Airway epithelial cell (primary cell): ENCODE data around the gene PAIP1.

- RAMPAGE, long total RNA = no peak
Measured at GRCh38 chr5:43556530-43557122, at the start of gene PAIP1. Gene PAIP1, minus strand, starts transcription at chr5:43557077.

- RAMPAGE, long total RNA = no peak
Measured at GRCh38 chr5:43619454-43620298, 16.7 kb downstream of the NNT start.

DNA sequence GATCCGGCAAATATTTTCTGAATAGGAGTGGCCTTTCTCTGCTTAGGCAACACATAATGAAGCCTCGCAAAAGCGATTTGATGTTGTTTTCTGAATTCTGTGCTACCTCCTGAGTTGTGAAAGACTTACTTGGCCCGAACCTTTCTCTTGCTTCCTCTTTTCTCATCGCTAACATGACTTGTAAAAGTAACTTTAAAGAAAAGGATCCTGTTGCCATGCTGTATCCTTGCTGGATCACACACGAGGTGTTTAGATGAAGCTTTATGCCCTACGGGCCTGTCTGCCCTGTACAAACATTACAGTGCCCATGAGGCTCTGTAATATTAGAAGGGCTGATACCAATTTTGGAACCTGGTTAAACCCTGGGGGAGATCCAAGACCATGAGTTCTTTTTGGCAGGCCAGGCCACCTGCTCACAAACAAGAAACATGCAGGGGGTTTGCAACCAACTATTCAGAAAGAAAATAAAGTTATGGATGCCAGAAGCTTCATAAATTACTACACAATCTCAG is 149.9 kb upstream of the FGF10 start:
- RAMPAGE, long total RNA = no peak

- RAMPAGE, long total RNA = no peak
Measured at GRCh38 chr5:44813002-44813349, 4.2 kb downstream of the MRPS30 start.

GRCh38 chr5:45447423-45447793 is 248.8 kb downstream of the HCN1 start:
- RAMPAGE, long total RNA = no peak

- RAMPAGE, long total RNA = no peak
Measured at GRCh38 chr5:50445132-50445757, 4.2 kb upstream of the EMB start.

DNA sequence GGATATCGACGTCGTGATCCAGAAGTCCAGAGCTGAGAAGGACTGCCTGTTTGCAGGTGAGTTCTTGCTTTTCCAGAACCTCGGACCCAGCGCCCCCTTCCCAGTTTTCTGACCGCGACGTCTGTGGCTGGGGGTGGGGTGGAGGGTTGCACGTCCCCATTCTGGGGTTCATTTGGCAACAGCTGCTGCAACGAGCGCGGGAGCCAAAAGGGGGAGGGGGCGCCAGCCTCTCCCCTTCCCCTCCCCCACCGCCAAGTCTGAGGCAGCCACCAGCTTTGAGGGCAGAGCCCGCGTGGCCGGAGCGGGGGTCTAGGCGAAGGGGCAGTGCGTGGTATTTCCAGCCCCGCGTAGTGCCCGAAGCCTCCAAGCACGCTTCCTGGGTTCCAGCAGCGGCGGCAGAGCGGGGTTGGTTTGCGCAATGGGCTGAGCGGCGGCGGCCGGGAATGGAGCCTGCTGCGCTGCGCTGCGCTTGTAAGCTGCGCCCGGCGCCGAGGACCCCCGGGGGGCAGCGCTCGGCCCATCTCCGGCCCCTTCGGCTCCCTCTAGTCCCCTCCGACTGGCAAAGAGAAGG is 779 bp downstream of the PARP8 start:
- RAMPAGE, long total RNA = no peak

DNA sequence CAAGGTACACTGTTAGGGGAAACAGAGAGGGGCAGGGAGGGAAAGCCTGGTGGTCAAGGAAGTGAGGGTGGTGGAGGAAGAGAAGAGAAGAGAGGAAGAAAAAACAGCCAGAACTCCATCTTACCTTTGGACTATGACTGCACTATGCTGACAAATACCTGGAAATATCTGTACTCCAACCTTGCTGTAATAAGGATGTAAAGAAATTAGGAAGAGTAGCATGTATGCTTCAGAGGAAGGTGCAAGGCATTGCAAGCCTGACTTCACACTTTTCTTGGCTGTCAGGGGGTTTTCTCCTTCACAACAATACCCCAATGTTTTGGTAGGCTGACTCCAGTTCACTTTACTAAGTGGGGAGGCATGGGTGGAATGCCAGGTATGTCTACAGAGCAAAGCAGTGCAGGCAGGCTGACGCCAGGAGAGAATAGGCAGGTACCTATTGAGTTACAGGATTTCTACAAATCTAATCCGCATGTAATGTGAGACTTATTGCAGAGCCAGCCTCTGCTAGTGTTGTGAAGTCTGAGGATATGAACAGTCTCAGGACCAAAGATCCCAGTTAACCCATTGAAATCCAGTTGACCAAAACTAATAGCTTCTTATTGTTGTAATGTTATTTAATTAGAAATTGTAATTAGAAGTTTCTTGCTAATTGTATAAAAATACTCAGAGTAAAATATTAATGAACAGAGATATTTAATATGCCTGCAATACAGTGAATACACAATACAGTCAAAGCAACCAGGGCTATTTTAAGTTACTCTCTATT is 156.9 kb upstream of the ISL1 start:
- RAMPAGE, long total RNA = no peak

- RAMPAGE, long total RNA = no peak
Measured at GRCh38 chr5:52743978-52744386, 43.7 kb upstream of the ITGA1 start.

DNA sequence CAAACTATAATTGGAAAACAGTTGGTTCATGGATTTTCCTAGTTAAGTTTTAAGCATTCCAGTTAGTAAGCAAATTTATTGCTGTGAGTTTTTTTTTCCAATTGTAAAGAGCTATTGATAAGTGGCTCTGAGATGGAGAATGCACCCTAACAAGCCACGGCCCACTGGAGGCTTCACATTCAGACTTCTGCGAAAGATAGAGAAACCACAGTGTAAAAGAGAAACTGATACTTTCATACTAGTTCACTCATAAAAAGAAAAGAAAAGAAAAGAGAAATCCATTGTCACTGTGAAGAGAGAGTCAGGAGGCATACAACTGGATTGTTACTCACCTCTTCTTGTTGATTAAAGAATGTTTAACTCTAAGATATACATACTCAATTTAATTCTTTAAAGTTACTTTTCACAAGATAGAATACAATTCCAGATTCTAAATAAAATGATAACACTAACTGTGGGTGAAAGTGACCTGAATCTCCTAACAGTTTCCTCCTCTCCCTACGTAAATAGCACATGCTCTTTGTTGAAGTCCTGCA is 16.0 kb upstream of the ITGA1 start:
- RAMPAGE, long total RNA = no peak

DNA sequence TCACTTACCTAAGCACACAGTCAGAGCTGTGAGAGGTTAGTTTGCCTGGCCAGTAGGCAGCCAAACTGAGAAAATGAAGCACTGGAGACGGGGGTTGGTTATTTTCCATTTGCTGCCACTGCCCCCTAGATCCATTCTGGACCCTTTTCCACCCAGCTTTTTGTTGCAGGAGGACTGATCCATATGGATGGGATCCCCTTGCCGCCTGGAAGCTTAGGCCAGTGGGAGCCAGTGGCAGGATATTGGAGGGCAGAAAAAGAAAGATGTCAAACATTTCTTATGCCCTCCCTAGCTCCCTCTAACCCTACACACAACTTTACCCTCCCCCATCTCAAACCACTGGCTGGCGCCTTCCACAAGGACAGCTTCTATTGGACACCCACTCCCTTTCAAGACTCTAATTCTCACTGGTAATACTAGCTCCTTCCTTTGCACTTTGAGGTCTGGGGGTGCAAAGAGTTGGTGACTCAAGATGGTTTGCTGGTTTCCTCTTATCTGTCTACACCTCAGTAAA is 11.7 kb upstream of the ITGA1 start:
- RAMPAGE, long total RNA = no peak

- RAMPAGE, long total RNA = no peak
Measured at GRCh38 chr5:52789187-52789836, 1.6 kb downstream of the ITGA1 start.

- RAMPAGE, long total RNA = no peak
Measured at GRCh38 chr5:52892952-52893477, 96.1 kb upstream of the ITGA2 start.

- RAMPAGE, long total RNA = no peak
Measured at GRCh38 chr5:52895819-52896482, 93.2 kb upstream of the ITGA2 start.

GRCh38 chr5:53006674-53007413 is 17.7 kb downstream of the ITGA2 start:
- RAMPAGE, long total RNA = no peak

- RAMPAGE, long total RNA = no peak
Measured at GRCh38 chr5:53884153-53884896, 323.9 kb downstream of the NDUFS4 start.

GRCh38 chr5:54016288-54016992 is 293.9 kb downstream of the ARL15 start:
- RAMPAGE, long total RNA = no peak

GRCh38 chr5:54136856-54137406 is 173.4 kb downstream of the ARL15 start:
- RAMPAGE, long total RNA = no peak

DNA sequence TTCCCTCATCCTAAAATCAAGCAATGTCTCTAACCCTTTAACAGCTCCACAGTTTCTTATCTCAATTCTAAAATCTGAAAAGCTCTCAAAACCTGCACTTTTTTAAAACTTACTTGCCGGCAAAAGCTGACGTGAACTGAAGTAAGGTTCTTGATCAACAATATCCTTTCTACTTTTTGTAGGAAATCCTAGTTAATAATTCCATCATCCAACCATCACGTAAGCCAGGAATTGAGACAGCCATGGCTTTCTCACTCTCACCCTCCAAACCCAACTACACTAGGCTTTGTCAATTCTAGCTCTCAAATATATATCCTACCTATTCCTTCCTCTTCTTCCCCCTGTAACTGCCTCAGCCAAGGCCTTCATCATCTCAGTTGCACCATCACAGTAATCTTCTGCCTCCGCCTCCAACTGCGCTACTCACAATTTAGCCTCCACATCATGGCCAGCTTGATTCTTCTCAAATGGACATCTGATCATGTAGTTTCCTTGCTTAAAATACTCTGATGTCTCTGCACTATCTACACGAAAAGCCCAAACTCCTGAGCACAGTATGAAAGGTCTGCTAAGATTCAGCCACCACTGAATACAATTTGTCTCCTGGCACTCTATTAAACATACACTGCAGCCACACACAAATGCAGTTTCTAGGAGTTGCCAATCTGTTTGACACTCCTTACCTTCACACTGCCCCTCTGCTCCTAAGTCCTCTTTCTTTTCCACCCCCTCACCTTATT is 140.3 kb downstream of the ARL15 start:
- RAMPAGE, long total RNA = no peak

DNA sequence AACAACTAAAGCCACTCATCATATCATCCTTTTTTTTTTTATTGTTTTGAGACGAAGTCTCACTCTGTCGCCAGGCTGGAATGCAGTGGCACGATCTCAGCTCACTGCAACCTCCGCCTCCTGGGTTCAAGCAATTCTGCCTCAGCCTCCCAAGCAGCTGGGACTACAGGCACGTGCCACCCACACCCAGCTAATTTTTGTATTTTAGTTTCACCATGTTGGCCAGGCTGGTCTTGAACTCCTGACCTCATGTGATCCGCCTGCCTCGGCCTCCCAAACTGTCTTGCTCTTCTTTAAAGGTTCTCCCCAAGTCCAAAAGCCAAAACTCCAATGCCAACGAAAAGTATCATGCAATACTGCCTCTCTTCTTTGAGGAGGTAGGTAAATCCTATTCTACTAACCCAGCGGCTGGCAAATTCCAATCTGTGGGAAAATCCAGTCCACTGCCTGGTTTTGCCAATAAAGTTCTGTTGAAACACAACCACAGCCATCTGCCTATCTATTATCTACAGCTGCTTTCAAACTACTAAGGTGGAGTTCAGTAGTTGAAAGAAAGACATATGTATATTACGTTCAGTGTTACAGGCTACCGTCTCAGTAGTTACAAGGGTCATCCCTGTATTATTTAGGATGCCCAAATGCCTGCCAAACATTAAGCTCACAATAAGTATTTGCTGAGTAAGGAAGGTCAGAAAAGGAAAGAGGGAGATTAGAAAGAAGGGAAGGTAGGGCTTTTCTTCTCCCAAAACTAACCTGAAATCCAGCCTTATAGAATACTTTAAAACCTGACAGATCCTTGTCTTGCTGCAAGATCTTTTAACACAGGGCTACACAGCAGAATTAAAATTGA is 16.3 kb downstream of the ARL15 start:
- RAMPAGE, long total RNA = no peak